Vagina (tissue), 1 donor: ENCODE data around the gene RGPD6.

- PRO-cap, result unidirectional peak, minus-strand start at chr2:109171637; bidirectional peak, plus-strand start at chr2:109172100, minus-strand start at chr2:109171841
- RAMPAGE, long total RNA, result no peak
These were observed 42.7 kb downstream of the SH3RF3 start for GRCh38 chr2:109171416-109172328.

DNA sequence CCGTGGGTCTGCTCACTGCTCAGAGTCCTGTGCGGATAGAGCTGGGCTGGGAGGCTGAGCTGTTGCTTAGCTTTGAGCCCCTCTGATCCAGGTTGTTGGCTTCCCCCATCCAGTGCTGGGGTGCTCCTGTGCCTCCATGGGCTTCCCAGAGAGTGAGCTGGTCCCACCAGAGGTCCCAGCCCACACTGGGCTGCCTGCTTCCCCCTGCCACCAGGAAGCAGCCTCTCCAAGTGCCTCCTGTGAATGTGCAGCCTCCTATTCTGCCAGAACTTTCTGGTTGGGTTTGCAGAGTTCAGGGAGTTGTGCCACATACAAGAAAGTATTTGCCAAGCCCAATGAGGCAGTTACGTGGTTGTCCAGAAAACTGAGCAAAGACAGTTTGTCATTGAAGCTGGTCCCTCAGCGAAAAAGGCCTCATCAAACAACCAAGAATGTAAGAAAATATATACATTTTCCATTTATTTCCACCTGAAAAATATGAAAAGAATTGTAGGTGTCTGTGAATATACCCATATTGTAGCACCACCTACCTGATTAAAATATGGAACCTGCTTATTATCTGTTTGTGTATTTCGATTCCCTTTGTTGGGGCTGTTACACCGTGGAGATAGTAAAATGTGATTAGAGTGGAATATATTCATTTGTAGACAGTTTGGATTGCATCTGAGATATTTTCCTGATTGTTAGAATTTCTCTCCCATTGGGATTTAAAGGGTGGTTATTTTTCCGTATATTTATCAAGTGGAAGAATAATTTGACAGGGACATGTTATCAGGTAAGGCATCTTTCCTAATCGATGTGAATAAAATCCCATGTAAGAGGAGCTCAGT is 55.7 kb downstream of the SH3RF3 start:
- PRO-cap, result no peak
- RAMPAGE, long total RNA, result no peak

DNA sequence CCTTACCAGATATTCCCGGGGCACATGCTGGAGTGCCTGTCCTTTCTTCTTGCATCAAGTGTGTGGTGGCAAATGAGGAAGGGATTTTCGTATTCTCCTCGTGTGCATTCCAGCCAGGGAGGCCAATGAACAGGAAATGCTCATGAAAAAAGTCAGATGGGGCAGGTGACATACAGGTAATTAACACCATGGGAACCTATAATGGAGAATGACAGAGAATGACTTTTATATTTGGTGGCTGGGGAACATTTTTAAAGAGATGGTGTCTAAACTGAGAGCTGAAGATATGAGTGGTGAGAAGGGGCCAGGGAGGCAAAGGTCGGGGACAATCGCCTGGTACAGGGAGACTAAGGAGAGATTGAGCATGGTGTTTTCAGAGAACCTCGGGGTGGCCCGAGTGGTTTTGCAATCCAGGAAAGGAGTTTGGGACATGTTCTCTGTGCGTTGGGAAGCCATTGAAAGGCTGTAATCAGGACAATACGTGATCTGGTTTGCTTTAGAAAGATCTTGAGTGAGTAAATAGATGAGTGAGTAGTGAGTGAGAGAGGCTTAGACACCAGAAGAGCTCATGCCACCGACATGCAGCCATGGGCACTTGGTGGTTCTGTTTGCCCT is 114.5 kb downstream of the SH3RF3 start:
- PRO-cap, result no peak
- RAMPAGE, long total RNA, result start-site peak on the plus strand centred at position 105 of the sequence, 81 bp wide, 14 reads

DNA sequence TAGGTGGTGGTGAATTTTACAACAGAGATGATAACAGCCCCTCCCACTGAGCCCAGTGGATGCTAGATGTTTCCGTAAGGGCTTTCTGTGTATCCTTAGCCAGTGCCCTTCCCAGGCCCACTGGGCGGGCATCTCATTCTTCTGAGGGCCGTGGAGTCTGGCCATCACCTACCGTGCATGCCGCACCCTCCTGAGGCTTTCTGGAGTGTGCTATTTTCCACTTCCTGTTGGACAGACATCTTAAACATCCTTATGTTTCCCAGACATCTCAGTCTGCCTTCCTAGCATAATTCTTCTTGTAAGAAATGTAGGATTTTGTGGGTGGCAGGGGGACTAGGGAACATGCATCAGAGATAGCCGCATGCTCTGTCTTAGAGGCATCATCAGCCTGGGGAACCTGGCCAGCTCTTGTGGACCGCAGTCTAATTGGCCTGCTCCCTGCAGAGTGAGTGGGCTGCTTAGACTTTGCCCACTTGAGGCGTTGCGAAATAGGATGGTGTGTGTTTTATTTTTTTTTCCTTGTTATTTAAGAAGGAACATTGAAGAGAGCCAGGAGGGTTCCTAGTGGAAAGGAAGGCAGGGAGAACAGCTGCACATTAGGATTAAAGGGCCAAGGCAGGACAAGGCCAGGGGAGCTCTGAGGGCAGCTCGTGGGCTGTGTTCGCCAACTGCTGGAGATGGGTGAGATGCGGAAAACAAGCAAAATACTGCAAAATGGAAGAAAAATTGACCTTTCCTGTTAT is 135.8 kb downstream of the SH3RF3 start:
- PRO-cap, result no peak
- RAMPAGE, long total RNA, result start-site peak on the plus strand centred at position 421 of the sequence, 128 bp wide, 5 reads

- PRO-cap, result no peak
- RAMPAGE, long total RNA, result no peak
These were observed 193.0 kb downstream of the SH3RF3 start for GRCh38 chr2:109321721-109322703.

GRCh38 chr2:109513936-109514718 is 99.6 kb downstream of the SEPTIN10 start:
- PRO-cap, result no peak
- RAMPAGE, long total RNA, result no peak

DNA sequence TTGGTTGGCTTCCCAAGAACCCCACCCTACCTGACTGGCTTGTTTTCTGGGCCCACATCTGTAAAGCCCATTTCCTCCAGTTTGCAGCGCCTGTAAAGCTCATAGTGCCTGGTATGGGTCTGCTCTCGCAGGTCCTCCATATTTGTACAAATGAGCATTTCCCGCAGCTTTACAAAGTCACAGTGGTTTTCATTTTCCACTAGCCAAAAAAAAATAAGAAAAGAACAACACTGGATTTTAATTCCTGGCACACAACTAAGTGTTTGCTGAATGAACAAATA is 49.5 kb downstream of the SEPTIN10 start:
- PRO-cap, result no peak
- RAMPAGE, long total RNA, result start-site peak on the minus strand centred at position 110 of the sequence, 108 bp wide, 177 reads

GRCh38 chr2:109609763-109610202 is 4.0 kb downstream of the SEPTIN10 start:
- PRO-cap, result no peak
- RAMPAGE, long total RNA, result no peak

- PRO-cap, result no peak
- RAMPAGE, long total RNA, result no peak
These were observed 30.0 kb downstream of the SOWAHC start for GRCh38 chr2:109644134-109644504.

- PRO-cap, result bidirectional peak, plus-strand start at chr2:110116656, minus-strand start at chr2:110116557
- RAMPAGE, long total RNA, result no peak
These were observed 770 bp upstream of the MALL start for GRCh38 chr2:110116340-110116843.

GRCh38 chr2:110156408-110156840 is 40.8 kb upstream of the MALL start:
- PRO-cap, result unidirectional peak, minus-strand start at chr2:110156604
- RAMPAGE, long total RNA, result no peak

- PRO-cap, result no peak
- RAMPAGE, long total RNA, result no peak
These were observed 37.2 kb downstream of the NPHP1 start for GRCh38 chr2:110167584-110168093.

- PRO-cap, result no peak
- RAMPAGE, long total RNA, result no peak
These were observed at the start of gene RGPD6 for GRCh38 chr2:110577017-110577296. Gene RGPD6, minus strand, starts transcription at chr2:110577222.

DNA sequence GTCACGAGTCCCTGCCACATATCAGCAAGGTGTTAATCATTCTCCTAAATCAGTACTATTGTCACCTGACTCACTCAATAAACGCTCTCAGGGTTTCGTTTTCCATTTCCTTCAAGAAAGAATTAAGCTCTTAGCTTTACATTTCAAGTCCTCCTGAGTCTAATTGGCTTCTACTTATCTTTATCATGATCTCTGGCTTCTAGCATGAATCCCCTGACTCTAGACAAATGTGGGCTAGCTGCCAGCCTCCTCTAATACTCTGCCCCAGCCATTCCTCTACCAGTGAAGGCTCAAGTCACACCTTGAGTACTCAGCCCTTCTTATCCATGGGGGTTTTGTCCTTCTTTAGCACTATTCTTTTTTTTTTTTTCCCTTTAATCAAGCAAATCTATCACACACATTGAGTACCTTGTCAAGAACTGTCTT is 20.0 kb downstream of the BUB1 start:
- PRO-cap, result no peak
- RAMPAGE, long total RNA, result no peak

GRCh38 chr2:111127123-111127688 is 6.5 kb downstream of the BCL2L11 start:
- PRO-cap, result no peak
- RAMPAGE, long total RNA, result no peak

GRCh38 chr2:111196269-111197017 is 75.7 kb downstream of the BCL2L11 start:
- PRO-cap, result no peak
- RAMPAGE, long total RNA, result no peak

- PRO-cap, result no peak
- RAMPAGE, long total RNA, result start-site peak on the minus strand at chr2:111208008-111208257, 20 reads
These were observed 87.1 kb downstream of the BCL2L11 start for GRCh38 chr2:111207478-111208517.

DNA sequence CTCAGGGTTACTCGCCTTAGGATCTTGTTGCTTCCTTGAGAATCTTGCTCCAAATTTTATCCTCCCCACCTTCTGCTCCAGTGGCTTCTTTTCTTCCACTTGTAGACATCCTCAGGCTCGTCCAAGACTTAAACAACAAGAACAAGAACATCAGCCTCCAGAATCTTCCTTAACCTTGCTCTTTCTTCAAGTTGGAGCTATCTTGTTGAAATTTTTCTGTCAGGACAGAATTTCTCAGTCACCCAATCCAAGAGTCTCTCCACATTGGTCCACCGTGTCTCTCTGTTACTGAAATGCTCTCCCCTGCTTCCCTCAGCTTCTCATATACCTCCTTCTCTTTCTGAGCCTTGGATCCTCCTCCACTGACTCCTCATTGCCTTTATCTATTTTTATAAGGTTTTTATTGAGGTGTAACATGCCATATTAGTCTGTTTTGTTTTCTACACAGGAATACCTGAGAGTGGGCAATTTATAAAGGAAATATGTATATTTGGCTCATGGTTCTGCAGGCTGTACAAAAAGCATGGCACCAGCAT is 113.0 kb downstream of the BCL2L11 start:
- PRO-cap, result no peak
- RAMPAGE, long total RNA, result start-site peak on the minus strand centred at position 4 of the sequence, 541 bp wide, 5 reads

GRCh38 chr2:111736231-111736543 is 147.8 kb downstream of the ANAPC1 start:
- PRO-cap, result no peak
- RAMPAGE, long total RNA, result no peak

DNA sequence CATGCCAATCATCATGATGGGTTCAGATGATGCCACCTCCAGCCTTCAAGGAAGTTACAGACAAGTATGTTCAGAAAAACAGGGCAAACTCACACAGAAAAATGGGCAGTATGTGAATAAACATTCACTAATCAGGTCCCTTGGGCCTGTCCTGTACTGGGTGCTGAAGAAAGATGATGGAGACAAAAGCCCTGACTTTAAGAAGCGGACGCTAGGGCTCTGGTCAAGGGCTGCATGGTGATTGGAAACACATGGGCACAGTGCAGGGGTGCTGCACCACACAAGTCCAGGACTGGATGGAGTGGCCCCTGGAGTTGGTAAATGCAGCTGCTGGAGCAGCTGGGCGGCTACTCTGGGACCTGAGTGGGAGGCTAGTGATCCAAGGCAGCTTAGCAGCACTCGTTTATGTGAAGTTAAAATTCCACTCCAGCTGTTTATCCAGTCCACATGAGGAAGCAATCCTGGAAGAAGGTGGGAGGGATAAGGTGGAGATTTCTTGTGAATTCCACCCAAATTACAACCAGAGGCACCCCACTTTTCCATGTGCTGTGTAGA is 24.8 kb downstream of the MERTK start:
- PRO-cap, result no peak
- RAMPAGE, long total RNA, result no peak